Brain (tissue), 1 donor: ENCODE data around the gene GRAMD4.

DNA sequence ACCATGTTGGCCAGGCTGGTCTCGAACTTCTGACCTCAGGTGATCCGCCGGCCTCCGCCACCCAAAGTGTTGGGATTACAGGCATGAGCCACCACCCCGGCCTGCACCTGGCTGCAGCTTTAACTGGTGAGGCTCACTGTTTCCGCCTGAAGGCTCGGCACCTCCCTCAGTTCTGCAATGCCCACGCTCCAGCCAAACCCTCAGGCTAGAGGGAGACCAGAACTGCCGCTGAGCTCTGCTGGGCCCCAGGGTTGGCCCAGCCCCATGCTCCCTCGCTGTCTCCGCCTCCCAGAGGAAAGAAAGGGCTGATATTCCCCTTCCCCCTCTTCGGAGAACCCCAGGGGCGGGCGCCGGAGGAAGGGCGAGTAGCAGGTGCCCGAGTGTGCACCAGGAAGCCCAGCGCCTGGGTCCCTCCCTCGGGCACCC lies 73.0 kb downstream of the TRMU start:
- RRBS: no CpG with 5 or more reads among the region's 19 CpGs

DNA sequence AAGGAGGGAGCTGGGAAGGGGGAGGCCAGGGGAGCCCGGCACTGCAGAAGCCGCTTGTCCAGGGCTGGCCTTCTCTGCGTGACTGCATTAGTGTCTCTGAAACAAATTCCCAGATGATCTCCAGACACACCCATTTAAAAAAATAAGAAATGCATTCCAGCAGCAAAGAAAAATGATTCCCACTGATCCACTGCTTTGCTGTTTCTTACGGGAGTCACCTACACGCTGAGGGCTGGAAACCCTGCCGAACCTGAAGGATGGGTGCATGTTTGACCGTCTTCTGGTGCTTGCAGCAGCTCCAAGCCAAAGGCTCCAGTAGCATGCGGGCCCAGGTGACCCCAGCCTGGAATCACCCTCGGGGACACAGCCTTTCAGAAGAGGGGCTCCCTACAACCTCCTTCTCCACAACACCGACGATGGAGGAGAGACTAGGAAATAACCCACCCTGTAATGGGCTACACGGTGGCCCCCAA lies 86.1 kb downstream of the CELSR1 start:
- RRBS: no CpG with 5 or more reads among the region's 12 CpGs

DNA sequence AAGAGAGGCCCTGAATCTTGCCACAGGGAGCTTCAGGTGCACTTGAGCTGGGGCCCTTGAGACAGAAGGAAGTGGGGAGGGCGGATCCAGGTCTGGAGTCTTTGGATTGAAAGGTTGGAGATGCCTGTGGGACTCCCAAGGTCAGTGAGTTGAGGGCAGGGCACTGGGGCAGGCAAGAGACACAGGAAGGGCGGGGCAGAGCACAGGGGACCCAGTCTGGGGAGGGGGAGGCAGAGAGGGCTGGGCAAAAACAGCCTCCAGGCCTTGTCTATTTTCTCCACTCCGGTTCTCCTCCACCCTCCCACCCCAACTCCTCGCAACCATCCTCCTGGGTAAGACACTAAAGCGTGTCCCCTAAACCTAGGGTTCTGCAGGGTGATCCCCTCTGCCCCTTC lies 38.5 kb upstream of the CELSR1 start:
- RRBS: no CpG with 5 or more reads among the region's 5 CpGs

- RRBS: no CpG with 5 or more reads among the region's 21 CpGs
These were observed at the start of gene GRAMD4 for GRCh38 chr22:46619833-46620647. TSS of gene GRAMD4 (plus strand) at chr22:46620386.

DNA sequence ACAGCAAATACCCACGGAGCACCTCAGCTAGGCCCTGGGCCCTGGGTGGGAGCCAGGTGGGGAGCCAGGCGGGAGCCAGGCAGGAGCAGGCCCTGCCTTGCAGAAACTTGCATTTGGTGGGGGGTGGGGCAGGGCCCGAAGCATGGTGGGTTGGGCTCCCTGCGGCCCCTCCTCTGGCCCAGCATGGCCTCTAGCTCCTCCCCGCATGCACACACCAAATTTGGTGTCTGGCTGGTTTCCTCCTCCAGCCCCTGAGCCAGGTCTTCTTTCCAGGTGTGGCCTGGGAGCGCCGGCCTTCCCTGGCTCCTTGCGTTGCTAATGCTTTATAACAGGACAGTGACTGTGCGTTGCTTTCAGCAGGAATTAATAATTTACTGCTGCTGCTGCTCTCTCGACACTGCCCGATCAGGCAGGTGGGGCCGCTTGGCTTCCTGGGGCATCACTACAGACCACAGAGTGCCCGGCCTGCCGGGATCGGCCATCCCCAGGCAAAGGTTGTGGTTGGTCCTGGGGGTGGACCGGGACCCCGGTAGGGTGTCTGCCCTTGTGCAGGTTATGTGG lies 7.3 kb downstream of the GRAMD4 start:
- RRBS: 97% methylated on average over 4 of the region's 17 CpGs

DNA sequence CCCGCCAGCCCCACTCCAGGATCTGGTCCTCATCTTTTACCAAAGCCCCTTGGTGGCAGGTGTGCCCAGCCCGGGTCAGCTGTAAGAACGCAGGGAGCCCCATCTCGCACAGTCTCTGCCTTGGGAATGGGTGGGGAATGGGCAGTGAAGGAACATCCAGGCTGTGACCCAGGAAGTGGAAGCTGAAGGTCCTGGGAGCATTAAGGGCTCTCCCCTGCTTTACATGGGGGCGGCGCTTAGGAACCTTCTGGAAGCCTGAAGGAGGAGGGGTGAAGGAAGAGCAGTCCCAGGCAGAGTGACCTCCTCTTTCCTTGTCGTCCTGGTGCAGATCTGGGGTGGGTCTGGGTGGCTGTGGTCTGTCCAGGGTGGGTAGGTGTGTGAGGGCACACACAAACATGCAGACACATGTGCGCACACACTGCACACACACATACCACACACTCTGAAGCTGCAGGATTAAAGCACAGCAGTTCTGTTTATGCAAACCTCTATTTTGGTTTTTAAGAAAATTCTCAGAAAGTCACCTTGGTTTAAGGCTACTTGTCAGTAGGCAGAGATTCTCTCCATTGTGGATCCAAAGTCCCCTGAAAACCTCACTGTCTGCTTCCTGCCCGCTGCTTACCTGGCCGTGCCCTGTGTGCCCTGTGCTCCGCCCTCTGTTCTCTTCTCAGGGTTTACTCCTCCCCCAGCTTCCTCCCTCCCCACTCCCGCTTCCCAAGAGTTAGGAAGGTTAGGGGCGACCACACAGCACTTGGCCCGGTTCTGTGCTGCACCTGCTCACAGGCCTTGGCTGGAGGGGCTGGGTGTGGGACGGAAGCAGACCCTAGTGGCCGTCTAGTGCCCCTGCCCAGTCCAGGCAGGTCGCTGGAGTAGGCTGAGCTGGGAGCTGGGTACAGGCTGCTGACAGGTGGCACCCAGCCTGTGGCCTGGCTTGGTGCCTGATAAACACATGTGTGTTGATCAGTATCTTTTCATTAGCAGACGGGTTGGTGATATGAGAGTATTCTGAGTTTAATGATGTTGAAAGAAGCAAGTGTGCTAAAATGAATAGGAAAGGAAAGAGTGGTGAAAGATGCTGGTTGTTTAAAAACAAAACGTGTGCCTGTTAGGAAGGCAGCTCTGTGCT lies 40.3 kb downstream of the GRAMD4 start:
- RRBS: no CpG with 5 or more reads among the region's 19 CpGs

- RRBS: 94% methylated on average over 2 of the region's 17 CpGs
These were observed 46.4 kb downstream of the CERK start for GRCh38 chr22:46691576-46692052.

GRCh38 chr22:46753856-46754878 lies 8.3 kb upstream of the TBC1D22A start:
- RRBS: 73% methylated on average over 2 of the region's 18 CpGs

GRCh38 chr22:46764850-46765623 lies 2.6 kb downstream of the TBC1D22A start:
- RRBS: no CpG with 5 or more reads among the region's 8 CpGs

DNA sequence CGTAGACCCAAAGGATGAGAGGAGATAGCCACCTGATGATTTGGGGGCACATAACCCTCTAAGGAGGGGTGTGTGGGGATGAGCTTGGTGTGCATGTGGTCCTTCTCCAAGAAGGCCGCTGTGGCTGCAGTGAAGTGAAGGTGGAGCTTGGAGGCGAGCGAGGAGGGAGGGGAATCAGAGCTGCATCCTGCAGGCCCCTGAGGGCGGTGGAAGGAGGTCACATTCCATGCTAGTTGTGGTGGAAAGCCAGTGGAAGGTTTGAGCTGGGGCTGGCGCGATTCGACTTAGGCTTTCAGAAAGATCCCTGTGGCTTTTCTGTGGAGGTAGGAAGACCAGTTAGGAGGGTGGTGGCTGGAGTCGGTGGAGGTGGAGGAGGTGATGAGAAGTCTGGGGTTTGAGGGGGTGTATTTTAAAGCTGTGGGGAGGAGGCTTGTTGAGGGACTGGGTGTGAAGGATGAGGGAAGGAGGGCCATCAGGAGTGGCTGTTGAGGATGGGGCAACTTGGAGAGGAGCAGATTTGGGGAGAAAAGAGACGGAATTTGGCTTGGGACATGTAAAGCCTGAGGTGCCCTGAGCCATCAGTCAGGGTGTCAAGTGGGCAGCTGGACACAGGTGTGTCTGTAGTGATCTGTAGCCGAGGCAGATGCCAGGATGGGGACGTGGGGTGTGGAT lies 62.0 kb downstream of the TBC1D22A start:
- RRBS: no CpG with 5 or more reads among the region's 12 CpGs

- RRBS: no CpG with 5 or more reads among the region's 19 CpGs
These were observed 80.2 kb downstream of the TBC1D22A start for GRCh38 chr22:46842410-46843226.

DNA sequence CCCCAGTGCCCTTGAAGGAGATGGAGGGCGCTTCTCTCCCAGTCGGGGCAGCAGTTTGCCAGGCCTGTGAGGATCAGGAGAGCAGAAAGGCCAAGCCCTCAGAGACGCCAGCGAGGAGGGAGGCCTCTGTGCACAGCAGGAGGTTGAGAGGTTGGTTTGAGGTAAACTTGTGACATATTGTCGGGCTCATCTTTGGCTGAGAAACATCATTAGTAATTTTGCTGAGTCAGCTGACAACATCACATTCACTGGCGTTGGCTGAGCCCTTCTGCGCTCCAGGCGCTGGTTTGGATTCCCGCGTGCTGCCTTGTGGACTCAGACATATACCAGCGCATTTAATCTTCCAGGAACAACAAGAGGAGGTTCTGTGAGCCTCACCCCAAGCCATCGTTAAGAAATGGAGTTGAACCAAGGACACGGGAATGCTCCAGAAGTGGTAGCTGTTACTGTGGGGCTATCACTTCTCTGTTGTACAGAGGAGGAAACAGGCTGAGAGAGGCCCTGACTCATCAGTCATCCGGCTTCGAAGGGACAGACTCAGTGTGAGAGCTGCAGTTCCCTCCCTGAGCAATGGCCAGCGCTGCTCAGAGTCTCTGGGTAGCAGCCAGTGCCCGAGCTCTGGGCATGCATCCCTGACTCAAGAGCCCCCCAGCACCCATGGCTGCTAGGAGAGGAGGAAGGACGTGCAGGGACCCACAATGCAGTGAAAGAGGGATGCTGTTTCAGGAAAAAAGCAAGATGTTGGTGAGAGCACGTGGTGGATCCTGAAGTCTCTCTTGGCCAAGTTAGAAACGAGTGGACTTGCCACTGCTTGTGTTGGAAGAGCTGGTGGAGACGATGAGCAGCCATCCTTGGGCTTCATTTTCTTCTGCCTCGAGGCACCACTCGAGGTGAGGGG lies 291.3 kb downstream of the TBC1D22A start:
- RRBS: no CpG with 5 or more reads among the region's 23 CpGs

- RRBS: no CpG with 5 or more reads among the region's 56 CpGs
These were observed 328.4 kb downstream of the TBC1D22A start for GRCh38 chr22:47090397-47091686.

DNA sequence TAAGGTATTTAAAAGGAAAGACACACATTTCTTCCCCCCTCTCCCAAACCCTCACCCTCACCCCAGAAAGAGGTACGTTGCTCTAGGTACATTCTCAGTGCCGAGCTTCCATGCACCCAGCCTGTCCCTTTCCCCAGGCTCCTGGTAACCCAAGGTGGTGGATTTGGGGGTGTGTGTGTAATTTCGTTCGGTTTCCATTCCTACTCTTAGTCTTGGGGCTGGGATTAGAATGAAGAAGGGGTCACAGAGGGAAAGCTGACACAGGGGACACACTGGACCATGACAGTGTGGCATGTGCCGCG lies 340.5 kb downstream of the TBC1D22A start:
- RRBS: no CpG with 5 or more reads among the region's 6 CpGs

GRCh38 chr22:47135485-47136008 lies 373.1 kb downstream of the TBC1D22A start:
- RRBS: 95% methylated on average over 6 of the region's 23 CpGs

DNA sequence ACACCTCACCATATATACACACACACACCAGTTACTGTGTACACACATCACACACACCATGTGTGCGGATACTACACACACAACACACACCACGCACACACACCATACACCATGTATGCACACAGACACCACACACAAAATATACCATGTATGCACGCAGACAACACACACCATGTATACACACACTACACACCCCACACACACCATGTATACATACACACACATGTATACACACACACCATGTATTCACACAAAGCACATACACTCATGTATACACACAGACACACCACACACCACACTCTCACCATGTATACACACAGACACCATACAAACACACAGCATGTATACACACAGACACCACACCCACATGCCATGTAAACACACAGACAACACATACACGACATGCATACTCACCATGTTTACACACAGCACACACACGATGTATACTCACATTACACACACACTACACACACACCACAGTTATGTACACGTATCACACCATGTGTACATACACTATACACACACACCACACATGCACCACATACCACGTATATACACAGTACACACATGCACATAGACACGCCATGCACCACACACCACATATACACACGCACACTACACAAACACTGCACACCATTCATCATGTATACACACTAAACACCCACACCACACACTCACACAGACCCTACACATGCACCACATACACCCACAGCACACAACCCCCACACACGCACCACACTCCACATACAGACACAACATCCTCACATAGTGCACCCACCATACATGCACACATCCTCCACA lies 396.9 kb downstream of the TBC1D22A start:
- RRBS: no CpG with 5 or more reads among the region's 10 CpGs

DNA sequence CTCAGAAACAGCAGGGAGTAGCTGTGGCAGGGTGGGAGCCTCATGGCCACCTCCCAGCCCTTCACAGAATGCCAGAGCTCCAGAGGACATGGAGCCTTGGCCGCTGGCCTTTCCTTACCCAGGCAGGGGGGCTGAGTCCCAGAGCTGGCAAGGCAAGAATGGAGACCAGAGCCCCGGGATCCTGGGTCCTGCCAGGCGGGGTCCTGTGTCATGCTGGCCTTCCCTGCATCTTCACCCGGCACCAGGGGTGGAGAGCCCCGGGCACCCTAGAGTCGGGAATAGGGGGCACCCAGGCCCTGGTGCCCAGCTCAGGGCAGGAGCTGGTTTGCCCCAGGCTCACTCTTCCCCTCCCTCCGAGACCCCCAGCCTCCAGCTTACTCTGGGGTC lies 519.9 kb downstream of the TBC1D22A start:
- RRBS: 90% methylated on average over 3 of the region's 7 CpGs

DNA sequence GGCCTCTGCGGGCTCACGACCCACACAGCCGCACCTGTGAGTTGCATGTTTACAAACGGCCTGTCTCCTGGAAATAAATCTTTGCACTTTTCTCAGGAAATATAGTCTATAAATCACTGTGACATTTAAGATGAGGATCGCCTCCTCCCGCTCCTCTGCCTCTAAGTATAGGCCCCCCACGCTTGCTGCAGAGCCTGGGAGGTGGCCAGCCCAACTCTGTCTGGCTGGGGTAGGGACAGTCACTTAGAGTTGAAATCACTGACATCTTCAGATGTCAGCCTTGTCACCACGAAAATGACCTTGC lies 854.8 kb upstream of the TAFA5 start:
- RRBS: no CpG with 5 or more reads among the region's 8 CpGs

GRCh38 chr22:48090055-48090485 lies 399.3 kb upstream of the TAFA5 start:
- RRBS: 34% methylated on average over 4 of the region's 15 CpGs

DNA sequence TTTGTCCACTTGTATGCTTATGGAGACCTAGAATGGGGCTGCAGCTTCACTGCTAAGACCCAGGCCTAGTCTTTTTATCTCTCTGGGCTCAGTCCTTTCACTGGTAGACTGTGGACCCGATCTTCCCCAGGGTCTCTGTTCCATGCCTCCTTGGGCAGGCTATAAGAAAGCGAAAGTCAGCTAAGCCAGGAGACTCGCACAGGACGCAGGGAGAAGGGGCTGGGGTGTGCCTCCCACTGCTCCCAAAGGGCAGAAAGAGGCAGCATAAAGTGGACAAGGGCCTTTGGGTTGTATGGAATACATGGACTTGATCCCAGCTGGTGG lies 398.9 kb upstream of the TAFA5 start:
- RRBS: no CpG with 5 or more reads among the region's 4 CpGs